ENCODE measurements around a stretch of chr5.

GRCh38 chr5:10339069-10339856 lies 14.2 kb upstream of the MARCHF6 start:
- PRO-cap = no peak

GRCh38 chr5:10354584-10354783 lies 989 bp downstream of the MARCHF6 start:
- PRO-cap = no peak

GRCh38 chr5:10373066-10373874 lies 19.8 kb downstream of the MARCHF6 start:
- PRO-cap = no peak

DNA sequence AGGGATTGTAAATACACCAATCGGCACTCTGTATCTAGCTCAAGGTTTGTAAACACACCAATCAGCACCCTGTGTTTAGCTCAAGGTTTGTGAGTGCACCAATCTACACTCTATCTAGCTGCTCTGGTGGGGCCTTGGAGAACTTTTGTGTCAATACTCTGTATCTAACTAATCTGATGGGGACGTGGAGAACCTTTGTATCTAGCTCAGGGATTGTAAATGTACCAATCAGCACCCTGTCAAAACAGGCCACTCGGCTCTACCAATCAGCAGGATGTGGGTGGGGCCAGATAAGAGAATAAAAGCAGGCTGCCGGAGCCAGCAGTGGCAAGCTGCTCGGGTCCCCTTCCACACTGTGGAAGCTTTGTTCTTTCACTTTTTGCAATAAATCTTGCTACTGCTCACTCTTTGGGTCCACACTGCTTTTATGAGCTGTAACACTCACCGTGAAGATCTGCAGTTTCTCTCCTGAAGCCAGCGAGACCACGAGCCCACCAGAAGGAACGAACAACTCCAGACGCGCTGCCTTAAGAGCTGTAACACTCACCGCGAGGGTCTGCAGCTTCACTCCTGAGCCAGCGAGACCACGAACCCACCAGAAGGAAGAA lies 22.4 kb downstream of the MARCHF6 start:
- PRO-cap = no peak

DNA sequence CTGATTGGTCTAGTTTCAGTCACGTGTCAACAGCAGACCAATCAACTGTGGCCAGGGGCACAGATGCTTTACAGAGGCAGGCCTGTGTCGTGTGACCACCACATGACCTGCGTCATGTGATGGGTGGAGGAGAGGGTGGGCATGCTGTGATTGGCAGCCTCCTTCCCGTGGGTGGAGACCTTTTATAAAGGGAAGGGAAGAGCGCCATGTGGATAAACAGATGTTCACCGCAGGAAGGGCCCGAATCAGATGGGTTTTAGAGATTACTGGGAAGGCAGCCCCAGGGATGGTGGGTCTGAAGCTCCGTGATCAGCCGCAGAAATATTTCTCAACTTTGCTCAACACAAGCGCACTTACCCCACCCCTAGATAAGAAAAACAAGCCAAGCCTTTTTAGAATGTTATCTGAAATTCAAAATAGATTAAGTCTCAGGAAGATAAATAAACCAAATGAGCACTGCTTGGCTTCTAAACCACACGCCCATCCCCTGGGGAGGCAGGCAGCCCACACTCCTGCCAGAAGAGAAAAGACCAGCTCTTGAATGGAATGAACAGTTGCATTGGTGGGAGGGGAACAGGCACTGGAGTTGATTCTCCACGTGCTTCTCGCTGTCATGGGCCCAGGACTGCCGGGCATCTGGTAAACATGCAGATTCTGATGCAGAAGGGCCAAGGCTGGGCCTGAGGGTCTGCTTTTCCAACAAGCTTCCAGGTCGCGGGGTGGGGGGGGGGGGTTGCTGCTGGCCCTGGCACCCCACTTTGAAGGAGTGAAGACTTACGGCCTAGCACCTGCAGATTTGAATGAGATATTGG lies 43.7 kb downstream of the ROPN1L start:
- PRO-cap = no peak

DNA sequence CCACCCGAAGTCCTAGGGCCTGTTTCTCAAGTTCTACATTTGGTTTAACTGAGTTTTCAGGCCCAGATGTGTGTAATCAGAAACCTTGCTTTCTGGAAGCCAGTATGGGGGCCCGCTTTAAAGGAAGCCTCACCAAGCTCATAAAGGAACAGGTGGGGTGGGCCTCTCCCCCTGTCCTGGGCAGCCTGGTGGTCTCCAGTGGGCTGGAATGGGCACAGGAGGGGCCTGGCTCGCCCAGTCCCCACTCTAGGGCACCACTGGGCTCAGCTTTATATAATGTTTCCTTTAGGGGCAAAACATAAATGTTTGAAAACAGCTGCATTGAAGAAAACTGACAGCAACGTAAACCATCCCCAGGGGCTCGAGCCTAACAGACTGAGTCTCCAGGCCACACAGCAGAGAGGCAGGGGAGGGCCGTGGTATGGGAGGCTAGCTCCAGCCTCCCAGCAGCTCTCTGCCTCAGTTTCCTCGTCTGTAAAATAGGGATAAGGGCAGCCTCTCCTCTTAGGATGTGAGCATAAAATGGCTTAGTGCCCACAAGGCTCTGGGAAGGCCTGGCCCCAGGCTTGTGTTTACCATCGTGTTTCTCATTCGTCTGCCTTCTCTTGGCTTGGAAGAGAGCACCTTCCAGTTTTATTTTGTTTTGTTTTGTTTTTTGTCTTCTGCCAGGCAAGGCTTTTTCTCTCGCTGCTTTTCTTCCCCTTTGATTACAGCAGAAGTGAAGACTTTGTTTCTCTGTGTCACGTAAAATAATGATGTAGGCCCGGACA lies 2.6 kb downstream of the ANKRD33B start:
- PRO-cap = bidirectional peak, plus-strand start at position 398 of the sequence, minus-strand start at position 246 of the sequence

DNA sequence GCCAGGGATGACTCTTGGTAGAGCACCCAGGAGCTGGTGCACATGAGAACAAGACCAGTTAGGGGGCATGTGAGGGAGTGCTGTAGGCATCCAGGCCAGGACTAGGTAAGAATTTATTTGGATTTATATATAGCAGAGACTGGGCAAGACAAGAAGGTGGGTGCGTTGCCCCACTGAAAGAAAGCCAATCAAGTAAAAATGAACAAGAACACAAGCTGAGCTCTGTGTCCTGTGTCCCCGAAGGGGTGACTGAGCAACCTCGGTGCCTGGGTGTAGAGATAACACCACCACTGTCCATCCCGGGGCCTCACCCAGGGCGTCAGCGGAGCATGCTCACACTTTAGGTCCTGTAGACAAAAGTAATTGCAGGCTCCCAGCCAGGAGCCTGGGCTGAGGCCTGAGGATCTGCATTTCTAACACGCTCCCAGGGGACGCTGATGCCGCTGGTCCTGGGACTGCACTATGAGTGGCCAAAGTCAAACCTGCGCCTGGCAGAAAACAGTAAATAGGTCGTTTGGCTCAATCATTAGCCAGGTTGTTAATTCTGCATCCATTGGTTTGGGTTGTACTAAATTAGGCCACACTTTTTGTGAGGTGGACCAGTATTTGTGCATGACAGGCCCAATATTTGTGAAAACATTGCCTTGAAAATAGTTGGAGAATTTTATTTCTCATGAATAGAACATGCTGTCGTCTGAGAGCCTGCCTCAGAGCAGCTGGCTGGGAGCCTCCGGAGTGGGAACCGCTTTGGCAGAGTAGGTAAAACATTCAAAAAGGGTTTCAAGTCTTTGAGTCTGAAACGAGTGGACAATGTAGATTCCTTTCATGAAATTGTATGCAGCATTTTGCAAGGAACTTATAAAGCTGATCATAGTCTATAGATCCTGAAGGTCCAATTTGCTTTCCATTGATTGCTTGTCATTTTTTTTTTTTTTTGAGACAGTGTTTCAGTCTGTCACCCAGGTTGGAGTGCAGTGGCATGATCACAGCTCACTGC lies 38.3 kb downstream of the ANKRD33B start:
- PRO-cap = no peak

GRCh38 chr5:10607748-10608330 lies 44.0 kb downstream of the ANKRD33B start:
- PRO-cap = bidirectional peak, plus-strand start at chr5:10608032, minus-strand start at chr5:10607976

DNA sequence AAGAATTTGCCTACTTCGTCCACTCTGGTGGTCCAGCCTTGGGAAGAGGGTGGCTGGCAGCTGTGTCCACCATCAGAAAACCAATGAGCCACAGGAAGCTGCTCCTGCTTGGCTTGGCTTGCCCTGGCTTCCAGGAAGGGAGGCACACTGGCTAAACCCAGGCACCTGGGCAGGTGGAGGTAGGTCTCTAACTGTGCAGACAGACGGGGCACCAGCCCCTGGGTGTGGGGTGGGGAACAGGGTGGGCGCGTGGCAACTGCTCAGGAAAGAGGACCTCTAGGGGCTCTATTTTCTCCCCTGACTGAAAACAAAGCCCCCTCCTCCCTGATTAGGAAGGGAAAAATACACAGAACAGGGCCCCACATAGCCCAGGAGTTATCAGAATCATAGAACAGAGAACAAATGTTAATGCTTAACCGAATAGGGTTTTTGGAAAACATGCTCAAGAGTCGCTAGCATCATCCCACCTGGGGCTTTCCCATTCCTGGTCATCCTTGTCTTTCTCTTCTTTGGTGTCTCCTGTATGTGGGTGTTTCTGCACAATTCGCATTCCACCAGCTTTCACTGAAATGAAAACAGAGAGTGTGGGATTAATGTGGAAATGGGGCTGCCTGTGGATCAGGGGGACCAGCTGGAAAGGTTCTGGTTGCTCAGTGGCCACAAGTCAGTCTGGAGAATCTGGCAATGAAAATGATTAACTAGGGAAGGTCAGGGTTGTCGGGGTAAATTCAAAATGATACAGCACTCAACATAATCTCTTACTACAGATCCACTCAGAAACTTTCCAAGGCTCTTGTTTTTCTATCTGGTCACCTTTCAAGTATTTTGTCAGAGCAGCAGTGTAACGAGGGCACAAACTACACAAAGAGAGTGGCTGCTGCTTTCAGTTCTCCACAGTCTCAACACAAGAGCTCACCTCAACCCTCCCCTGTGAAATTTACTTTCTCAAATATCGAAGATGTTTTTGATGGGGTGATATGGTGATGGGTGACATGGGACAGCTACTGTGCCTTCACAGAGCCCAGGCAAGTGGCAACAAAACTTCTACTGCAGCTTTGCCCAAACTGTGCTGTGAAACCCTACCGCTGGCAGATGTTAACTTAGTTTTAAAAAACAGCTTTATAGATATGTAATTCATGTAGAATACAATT lies 13.0 kb downstream of the DAP start:
- PRO-cap = no peak

DNA sequence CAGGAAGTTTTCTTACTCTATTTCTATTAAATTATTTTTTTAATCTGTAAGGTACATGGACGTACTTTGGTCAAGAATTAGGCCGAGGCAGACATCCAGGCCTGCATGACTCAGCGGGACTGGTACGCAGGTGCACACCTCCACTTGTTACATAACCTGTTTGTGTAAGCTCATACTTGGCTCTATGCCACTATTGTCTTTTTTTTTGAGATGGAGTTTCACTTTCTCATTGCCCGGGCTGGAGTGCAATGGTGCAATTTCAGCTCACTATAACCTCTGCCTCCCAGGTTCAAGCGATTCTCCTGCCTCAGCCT lies 201.0 kb upstream of the DAP start:
- PRO-cap = no peak

- PRO-cap = no peak
Measured at GRCh38 chr5:11710694-11710893, 193.7 kb downstream of the CTNND2 start.

GRCh38 chr5:12524856-12525237 lies 620.6 kb upstream of the CTNND2 start:
- PRO-cap = no peak

GRCh38 chr5:13227421-13227826 lies 717.1 kb downstream of the DNAH5 start:
- PRO-cap = no peak

GRCh38 chr5:14108106-14108922 lies 34.8 kb upstream of the TRIO start:
- PRO-cap = no peak

- PRO-cap = no peak
Measured at GRCh38 chr5:14154024-14154457, 10.9 kb downstream of the TRIO start.

- PRO-cap = no peak
Measured at GRCh38 chr5:14164613-14165203, 21.6 kb downstream of the TRIO start.

- PRO-cap = no peak
Measured at GRCh38 chr5:14172084-14173047, 29.2 kb downstream of the TRIO start.

GRCh38 chr5:14189963-14190724 lies 47.0 kb downstream of the TRIO start:
- PRO-cap = no peak

GRCh38 chr5:14204473-14205404 lies 61.6 kb downstream of the TRIO start:
- PRO-cap = no peak

GRCh38 chr5:14211979-14212527 lies 68.9 kb downstream of the TRIO start:
- PRO-cap = no peak